Neural cell (in vitro differentiated cells): ENCODE measurements around a stretch of chr1.

GRCh38 chr1:56502606-56503188 is 76.7 kb downstream of the PLPP3 start:
- RAMPAGE, long total RNA = no peak

- RAMPAGE, long total RNA = no peak
Observed at GRCh38 chr1:56544007-56544485, 35.3 kb downstream of the PLPP3 start.

GRCh38 chr1:56681823-56682649 is 36.9 kb downstream of the PRKAA2 start:
- RAMPAGE, long total RNA = no peak

GRCh38 chr1:56910167-56910689 is 55.6 kb downstream of the C8B start:
- RAMPAGE, long total RNA = no peak

- RAMPAGE, long total RNA = no peak
Observed at GRCh38 chr1:56963298-56964290, 2.2 kb downstream of the C8B start.

DNA sequence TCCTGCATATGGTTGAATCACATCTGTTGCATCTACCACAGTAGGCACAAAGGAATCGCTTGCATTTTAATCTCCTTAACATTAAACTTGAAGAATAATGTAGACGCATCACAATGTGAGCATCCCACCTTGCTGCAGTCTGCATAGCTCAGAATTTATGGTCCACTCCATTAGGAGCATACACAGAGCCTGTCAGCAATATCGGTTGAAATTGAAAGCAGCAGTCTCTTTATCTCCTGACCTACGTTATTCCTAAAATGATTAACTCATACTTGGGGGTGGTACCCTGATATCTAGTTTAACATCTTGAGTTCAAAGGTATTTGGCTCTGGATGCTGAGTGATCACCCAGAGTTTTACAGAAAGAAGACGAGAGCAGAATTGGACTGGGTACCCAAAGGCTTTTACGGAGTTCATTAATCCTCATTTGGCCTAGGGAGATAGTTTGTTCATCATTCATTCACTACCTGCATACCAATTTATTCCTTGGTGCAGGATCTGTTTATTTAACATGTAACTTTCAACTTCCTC is 188.1 kb downstream of the DAB1 start:
- RAMPAGE, long total RNA = no peak

- RAMPAGE, long total RNA = no peak
Observed at GRCh38 chr1:57957421-57957923, 533.6 kb upstream of the DAB1 start.

- RAMPAGE, long total RNA = no peak
Observed at GRCh38 chr1:57999996-58000362, 546.5 kb downstream of the OMA1 start.

GRCh38 chr1:58249417-58250029 is 297.0 kb downstream of the OMA1 start:
- RAMPAGE, long total RNA = no peak

- RAMPAGE, long total RNA = no peak
Observed at GRCh38 chr1:58573545-58574597, 3.2 kb downstream of the TACSTD2 start.

- RAMPAGE, long total RNA = no peak
Observed at GRCh38 chr1:58699109-58699903, 556 bp downstream of the MYSM1 start.

GRCh38 chr1:58718157-58718550 is 18.3 kb upstream of the MYSM1 start:
- RAMPAGE, long total RNA = no peak

- RAMPAGE, long total RNA = no peak
Observed at GRCh38 chr1:58882876-58884336, 99.6 kb upstream of the JUN start.

- RAMPAGE, long total RNA = no peak
Observed at GRCh38 chr1:58896509-58897003, 112.7 kb upstream of the JUN start.

DNA sequence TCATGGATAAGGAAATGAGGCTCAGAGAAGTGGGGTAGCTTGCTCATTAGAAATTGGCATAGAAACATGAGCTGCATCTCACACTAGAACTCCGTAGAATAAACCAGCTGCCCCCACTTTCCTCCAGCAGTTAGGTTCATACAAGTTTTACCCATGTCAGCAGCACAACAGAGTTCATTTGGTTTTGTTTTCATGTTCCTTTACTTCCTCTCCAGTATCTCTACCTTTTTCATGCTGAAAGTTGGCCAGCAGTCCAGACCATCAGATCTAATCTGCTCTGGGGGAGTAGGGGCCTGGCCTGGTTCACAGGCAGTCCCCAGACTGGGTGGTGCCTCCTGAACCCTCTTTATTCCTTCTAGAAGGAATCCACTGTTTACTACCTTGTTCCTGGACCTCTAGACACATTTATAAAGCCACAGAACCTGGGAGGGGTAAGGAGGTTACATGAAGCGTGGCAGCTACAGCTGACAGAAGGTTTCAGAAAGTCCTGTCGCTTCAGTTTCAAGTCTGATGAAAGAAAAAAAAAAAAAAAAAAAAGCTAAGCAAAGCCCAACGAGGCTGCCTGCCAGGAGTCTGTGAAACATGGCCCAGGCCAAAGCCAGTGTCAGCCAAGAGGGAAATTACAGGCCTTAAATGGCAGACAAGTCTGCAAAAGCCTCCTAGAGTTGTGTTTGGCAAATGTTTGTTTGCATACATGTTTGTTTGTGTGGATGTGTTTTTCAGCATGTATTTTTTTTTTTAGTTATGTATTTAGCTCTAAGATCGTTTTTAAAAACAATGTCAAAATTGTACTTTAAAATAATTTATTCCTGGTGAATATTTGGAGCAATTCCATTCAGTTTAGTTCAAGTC is 184.7 kb upstream of the JUN start:
- RAMPAGE, long total RNA = no peak

- RAMPAGE, long total RNA = no peak
Observed at GRCh38 chr1:59008649-59008983, 224.8 kb upstream of the JUN start.

GRCh38 chr1:59370029-59370454 is 73.1 kb downstream of the FGGY start:
- RAMPAGE, long total RNA = no peak

GRCh38 chr1:59499092-59499505 is 202.2 kb downstream of the FGGY start:
- RAMPAGE, long total RNA = no peak

- RAMPAGE, long total RNA = no peak
Observed at GRCh38 chr1:59816404-59816890, 1.7 kb downstream of the HOOK1 start.

- RAMPAGE, long total RNA = no peak
Observed at GRCh38 chr1:60147865-60148259, 74.3 kb upstream of the C1orf87 start.